PC-3 (cell line): ENCODE data around the gene TMPRSS13.

DNA sequence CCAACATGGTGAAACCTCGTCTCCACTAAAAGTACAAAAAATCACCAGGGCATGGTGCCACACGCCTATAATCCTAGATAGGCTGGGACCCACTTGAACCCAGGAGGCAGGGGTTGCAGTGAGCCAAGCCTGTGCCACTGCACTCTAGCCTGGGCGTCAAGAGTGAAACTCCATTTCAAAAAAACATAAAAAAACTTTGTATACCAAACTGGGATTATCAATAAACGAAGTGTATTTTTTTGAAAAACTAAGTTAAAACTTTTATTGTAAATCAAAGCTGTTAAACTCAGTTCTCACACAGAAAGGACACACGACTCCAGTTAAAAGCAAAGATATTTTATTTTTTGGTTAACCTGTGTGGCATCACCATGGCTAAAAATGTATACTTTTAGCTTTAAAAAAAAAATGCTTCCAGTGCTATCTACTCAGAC is 84.9 kb downstream of the SIK3 start:
- RAMPAGE, long total RNA = no peak

DNA sequence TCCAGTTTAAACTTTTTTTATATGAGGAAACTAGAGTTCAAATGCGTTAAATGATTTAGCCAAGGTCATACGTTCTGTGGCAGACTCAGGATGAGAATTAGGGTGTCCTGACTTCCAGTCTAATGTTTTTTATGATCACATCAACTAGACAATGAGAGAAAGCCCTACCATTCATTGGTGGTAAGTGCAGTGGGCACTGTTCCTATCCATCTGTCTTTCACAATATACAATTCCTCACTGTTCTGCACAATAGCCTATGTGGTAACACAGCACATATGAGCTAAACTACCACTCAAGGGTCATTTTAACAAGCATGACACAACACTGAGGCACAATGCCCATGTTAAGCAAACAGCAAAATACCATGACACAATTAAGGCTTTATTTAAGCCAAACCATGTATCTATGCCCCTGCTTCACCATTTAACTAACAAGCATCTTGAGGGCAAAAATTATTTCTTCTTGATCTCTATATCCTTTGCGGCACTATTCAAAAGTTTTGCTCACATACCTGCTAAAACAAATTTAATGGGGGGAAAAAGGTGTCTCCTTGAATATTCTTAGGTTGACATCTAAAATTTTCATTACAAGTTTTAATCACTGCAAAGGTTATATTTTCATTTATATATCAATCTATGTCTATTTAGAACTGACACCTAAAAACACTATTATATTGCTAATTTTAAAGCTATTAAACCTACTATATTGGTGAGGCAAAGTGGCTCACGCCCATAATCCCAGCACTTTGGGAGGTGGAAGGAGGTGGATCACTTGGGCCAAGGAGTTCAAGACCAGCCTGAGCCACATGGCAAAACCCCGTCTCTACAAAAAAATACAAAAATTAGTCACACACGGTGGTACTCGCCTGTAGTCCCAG is 52.1 kb downstream of the SIK3 start:
- RAMPAGE, long total RNA = no peak

DNA sequence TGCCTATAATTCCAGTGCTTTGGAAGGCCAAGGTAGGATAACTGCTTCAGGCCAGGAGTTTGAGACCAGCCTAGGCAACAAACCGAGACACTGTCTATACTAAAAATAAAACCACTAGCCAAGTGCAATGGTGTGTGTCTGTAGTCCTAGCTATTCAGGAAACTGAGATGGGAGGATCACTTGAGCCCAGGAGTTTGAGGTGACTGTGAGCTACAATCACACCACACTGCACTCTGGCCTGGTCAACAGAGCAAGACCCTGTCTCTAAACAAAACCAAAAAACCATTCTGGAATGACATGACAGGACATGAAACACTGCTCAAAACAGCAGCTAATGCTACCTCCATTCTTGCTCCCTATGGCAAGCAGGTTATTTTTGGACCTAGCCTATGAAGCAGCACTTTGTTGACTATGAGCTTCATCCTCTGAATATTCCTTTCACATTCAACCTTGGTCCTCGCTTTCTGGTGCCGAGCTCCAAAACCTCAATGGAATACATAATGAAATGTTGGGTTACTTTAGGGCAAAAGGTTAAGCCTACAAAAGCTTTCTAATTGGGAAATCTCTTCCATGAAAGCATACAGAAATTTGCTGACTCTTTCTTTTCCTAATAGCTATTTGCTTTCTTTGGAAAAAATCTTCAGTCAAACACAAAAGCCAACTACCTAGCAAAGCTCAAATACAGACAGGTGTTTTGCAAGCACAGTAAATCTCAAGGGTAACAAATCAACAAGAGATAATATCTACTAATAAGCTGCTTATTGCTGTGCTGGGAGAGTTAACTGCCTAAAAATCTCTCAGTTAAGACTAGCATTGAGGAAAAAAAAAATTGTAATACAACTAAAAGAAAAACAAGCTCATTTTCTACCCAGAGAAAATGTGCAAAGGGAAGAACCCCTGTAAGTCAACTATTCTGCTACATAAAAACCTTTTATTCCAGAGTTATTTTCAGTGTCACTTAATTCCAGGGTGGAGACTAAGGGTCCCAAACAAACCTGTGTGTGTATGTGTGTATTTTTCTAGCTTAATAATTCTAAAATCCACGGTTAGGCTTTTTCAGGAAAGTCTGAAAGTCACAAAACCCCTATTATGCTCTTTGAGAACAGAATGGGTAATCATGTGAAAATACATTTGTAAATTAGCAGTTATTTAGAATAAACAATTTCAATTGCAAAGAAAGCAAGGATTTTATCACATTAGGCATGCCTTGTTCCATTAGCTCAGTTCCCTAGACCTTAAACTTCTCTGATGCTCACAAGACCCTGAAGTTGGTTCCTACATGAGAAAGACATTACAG is 20.9 kb downstream of the SIK3 start:
- RAMPAGE, long total RNA = no peak

DNA sequence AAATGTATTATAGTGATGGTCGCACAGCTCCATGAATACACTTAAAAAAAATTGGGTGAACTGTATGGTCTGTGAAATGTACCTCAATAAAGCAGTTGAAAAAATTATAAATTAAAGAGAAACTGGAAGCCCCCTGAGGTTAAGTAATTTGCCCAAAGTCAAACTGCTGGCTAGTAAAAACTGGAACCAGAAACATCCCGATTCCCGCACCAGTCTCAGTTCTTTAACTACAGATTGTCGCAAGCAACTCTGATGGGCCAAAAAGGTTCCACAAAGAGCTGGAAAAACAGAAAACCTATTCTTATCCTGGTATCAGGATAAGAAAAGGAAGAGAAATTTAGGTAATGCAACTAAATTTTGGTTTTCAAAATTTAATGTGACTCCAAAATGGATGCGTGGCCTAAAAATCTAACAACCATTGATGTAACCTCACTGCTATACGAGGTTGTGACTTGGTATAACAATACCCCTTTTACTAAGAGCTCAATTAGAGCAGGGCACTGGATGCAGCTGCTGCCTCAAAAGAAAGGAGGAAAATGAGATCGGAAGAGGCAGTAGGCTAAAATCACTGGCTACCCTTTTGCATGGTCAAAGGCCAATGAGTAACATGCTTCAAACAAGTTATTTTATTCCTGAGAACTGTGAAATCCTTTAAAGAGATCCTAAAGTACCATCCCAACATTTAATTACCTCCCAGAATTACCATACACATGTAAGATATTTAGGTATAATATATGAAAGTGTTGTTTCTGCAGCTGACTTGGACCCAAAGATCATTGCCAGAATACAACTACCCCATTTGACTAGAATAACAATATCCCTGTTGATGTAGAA is 15.3 kb downstream of the SIK3 start:
- RAMPAGE, long total RNA = no peak

DNA sequence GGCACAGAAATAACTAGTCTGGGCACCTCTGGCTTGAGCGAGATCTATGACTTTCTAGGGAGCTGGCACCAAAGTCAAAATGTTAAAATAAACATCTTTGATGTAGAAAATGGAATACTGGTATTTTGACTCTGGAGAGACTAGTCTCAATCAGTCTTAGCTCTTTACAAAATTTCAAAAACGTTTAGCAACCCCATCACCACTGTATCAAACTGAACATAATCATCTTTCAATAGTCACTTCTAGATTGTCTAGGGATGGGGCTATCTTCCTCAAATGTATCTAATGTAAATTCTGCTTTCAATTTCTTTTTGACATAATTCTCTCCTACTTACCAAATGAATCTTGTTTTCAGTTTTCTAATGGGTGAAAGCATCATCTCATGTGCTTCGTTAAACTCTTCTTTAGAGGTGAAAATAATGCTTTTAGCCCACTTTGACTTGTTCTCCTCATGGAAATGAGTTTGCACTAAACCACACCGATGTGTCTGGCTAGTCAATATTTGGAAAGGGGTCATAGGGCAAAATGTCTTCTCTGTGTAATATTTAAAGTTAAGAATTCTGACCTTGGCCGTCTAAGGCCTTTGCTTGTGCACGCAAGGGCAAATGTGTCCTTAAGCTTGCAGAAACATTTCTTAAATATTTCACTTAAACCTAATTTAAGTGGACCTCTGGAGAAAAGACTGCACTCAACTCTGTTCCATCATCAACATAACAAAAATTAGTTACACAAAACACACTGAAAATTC is 5.2 kb downstream of the SIK3 start:
- RAMPAGE, long total RNA = no peak

GRCh38 chr11:117137459-117137820 is 6.6 kb upstream of the PAFAH1B2 start:
- RAMPAGE, long total RNA = no peak

DNA sequence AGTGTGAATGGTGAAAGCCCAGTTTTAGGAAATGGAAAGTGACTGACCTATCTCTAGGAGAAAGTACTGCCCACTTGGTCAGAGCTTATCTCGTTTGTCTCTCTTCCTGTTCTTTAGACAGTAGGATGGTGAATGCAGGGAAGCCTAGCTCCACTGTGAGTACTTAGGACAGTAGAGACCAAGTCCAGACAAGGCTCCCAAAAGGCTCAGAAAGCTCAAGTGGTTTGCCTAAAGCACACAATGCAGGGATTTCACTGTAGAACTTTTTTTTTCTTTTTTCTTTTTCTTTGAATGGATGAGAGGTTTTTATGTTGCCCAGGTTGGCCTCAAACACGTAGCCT is 5.3 kb upstream of the SIDT2 start:
- RAMPAGE, long total RNA = no peak

DNA sequence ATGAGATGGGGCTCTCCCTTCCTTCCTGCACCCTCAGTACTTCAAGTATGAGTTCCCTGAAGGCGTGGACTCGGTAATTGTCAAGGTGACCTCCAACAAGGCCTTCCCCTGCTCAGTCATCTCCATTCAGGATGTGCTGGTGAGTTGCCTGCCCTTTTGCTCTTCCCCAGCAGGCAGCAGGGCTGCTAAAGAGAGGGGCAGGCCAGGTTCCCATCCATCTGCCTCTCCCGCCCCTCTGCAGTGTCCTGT is 3.9 kb downstream of the SIDT2 start:
- RAMPAGE, long total RNA = no peak

GRCh38 chr11:117195628-117196283 is 3.4 kb upstream of the TAGLN start:
- RAMPAGE, long total RNA = no peak

- RAMPAGE, long total RNA = no peak
Measured at GRCh38 chr11:117257148-117257747, 24.8 kb downstream of the RNF214 start.

DNA sequence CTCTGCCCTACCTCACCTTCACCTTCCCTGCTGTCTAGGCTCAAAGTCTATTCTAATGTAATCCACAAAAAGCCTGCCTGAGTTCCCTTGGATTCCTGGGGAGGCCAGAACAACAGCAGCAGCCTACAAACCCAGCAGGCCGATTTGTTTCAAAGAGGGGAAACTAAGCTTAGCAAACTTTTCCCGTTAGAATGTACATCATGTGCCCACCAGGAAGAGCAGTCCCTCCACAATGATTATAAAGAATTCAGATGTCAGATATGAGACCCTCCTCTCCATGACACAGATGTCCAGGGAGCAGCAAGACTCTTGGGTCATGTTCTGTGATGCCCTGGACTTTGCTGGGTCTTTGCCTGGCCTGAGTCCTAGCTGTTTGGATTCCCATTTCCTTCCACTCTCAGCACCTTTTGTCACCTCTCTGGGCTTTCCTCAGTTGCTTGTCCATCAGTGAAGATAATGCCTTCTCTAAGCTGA is 117.4 kb downstream of the DSCAML1 start:
- RAMPAGE, long total RNA = no peak

DNA sequence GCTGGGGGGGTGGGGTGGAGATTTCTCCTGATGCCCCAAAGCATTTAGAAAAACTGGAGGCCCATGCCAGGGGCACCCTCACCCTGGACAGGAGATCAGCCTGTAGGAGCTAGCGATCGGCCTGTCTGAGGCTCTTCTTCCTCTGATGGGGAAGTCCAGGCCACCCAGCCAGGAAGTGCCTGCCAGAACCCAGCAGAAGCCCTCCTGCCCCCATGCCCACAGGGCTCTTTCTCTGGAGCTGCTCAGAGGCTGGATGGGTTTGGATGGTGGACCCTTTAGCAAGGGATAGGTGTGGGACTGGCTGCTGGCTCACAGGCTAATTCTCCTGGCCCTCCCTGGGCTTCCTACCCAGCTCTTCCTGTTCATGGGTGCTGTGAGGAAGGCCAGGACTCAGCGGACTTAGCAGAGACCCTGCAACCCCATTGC is 7.7 kb downstream of the FXYD2 start:
- RAMPAGE, long total RNA = no peak

DNA sequence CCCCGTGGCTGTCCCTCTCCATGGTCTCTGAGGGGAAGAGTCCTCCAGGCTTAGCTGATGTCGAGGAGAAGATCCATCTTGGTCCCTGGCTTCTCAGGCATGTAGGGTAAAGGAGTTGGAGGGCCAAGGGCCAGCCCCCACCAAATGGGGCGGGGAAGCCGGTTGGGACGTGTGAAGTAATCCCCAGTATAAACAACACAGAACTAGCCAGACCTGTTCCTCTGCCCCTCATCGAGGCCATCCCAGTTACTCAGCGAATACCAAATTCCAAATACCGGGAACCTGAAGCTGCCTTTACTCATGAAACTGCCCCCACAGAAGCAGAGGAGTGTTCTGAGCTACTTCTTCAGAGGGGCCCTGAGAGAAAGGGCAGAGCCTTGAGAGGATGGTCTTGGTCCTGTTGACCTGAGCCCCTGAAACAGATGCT is at the start of gene TMPRSS13:
Gene TMPRSS13 (minus strand): TSS at position 117 of the 427 bp plus-strand sequence.
- RAMPAGE, long total RNA = no peak

DNA sequence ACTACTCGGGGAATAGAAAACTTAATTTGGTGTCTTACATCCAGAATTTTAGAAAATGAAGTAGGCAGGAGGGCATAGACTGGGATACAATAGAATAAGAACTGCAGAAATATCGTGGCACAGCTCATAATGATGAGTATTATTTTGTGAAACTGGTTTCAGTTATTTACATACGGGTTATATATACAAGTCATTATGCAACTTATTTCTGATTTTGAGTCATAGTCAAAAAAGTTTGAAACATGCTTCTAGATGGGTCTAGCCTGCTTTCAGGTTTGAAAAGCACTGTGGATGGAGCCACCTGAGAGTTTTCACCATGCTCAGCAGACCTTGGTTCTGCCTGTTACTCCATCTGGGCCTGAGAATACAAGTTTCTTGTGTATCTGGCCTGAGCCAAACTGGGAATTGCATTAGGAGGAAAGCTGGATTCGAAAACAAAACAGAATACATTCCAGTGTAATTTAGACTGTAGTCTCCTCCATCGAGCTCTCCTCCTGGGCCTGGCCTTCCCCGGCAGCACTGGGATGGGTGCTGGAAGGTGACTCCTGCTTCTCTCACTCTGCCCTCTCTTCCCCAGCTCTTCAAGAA is 12.0 kb downstream of the IL10RA start:
- RAMPAGE, long total RNA = no peak

GRCh38 chr11:118003461-118004137 is 17.4 kb downstream of the IL10RA start:
- RAMPAGE, long total RNA = no peak

- RAMPAGE, long total RNA = no peak
Measured at GRCh38 chr11:118074662-118075308, 2.1 kb upstream of the TMPRSS4 start.

DNA sequence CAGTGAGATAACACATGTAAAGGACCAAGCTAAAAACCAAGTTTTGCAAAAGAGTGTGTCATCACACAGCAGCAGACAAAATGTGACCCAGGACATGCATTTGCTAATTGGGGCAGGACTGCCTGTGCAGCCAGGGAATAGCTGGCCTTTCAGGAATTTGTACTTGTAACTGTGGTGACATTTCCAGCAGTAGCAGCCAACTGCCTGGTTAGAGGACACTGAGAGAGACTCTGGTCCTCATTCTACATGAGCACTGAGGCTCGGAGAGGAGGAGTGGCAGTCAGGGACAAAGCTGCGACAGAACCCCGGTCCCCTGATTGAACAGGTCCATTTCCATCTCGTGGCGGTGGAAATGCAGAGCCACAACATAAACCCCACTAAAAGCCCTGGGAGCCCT is 13.4 kb upstream of the SMIM35 start:
- RAMPAGE, long total RNA = no peak

DNA sequence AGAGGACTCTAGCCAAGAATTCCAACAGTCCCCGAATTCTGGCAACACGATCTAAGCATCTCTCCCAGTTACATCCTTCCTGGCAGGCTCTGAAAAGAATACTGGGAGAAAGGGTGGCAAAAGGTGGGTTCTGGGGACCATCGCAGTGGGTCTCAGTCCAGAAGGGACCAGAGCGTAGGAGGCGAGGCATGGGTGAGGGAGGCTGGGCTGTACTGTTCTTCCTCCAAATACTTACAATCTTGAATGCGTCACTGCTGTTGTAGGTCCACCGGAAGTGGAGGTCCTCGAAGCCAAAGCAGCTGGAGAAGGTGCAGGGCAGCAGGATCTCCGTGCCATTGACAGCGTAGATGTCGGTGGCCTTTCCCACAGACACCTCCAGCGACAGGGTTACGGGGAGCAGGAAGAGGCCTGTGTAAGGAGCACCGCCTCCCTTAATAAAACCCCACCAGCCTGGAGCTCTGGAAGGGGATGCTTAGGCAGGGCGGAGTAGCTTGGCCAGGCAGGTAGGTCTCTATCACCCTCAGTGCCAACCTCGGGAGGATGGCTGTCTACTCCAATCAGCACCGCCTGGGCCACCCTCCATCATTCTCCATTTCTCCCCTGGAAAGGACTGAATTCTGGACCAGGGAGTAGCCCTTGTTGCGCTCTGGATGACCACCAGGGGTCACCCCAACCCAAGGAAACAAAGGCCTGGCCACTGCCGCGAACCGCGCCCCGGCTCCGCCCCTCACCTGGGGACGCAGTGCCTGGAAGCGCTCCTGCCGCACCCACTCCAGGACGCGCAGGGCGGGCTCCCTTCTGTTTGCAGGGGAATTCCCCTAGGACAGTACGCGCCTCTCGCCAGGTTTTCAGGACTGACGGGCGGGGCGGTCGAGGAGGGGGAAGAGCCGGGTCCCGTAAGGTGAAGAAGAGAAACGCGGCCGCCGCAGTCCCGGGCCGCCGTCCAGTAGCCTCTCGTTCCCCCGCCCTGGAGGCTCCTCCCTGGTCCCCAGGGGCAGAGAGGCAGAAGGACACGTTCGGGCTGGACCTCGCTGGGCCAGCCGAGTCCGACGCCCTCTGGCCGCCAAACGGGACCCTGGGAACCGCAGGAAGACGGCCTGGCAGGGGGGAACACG is 7.4 kb downstream of the SCN4B start:
- RAMPAGE, long total RNA = no peak

- RAMPAGE, long total RNA = no peak
Measured at GRCh38 chr11:118180370-118180855, 4.0 kb upstream of the SCN2B start.

DNA sequence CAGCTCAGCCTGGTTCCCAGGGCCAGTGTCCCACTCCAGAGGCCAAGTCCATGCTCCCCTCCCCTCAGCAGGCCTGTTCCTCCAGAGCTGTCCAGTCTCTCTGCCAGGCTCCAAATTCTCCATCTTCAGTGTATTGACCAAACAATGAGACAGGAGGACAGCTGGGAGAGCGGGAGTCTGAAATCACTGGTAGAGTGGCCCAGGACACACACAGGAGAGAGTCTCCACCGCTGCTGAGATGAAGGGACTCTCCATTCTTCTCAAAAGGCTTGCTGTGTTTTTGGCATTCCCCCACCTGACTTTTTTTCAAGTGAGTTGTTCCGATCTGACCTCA is 17.6 kb upstream of the SCN2B start:
- RAMPAGE, long total RNA = no peak